Colon Carcinoma Metastatic in the Lung (tissue), 2 donors: ENCODE results near the genes YEATS2, POLR2H and EPHB3.

DNA sequence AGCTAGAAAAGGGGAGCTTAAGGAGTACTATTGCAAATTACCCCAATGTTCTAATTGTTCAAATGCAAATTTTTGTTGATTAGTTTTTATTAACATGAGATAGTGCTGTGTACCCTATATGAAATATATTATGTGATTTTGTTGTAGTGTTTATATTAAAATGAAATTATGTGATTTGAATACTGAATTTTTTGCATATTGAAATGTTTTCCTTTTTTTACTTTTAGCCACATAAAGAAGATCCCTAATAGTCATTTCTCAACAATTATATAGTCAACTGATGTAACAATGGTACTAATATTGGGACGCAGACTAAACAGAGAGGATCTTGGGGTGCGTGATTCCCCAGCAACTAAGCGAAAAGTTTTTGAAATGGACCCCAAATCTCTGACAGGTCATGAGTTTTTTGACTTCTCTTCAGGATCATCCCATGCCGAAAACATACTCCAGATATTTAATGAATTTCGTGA lies 14.7 kb downstream of the KLHL24 start:
- PRO-cap, 2 experiments: no peak in any of the 2 experiments

DNA sequence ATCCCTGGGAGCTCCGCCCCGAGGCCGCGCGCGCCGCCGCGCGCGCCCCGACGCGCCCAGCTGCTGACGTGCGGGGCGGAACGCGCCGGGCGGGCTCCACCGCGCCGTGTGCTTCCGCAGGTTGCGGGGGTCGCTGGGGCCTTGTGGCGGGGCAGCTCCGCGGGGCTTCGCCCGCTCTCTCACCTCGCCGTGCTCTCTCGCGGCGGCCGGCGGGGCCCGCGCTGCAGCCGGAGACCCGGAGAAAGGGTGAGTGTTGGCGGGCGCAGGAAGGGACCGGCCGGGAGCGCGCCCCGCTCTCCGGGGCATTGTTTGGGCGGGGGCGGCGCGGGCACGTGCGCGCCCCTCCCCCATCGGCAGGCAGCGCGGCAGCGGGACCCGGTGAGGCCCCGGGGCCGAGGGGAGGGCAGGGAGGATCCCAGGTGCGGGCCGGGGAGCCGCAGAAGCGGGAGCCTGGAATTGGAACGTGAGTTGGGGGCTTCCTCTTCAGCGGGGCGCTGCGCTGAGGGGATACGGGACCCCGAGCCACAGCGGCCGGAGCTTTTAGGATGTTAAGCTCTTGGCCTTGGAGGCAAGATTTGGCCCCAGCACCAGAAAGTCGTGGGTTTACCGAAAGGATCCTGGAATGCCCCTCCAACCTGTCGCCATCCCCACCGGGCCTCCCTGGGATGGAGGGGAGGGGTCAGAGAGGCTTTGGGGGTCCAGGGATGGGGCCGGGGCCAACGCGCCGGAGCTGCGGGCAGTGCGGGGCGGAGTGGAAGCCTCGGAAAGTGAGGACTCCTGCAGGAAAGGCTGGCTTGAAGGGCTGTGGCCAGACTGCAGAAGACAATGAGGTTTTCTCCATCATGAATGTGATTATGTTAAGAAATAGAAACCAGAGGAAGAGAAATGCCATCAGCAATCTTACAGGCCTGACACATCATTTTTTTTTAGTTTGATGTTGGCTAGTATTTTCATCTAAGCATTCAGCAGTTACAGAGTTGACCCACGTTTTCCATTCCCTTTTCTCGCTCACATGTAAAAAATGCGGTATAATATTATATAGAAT lies at the start of gene YEATS2:
Gene YEATS2 (plus strand): TSS at position 50 of the 1,045 bp plus-strand sequence.
- PRO-cap, 2 experiments: peak in 2 of 2 experiments; most common plus-strand start position 59 of the sequence (in 2); most common minus-strand start position 827 of the sequence (in 2)

DNA sequence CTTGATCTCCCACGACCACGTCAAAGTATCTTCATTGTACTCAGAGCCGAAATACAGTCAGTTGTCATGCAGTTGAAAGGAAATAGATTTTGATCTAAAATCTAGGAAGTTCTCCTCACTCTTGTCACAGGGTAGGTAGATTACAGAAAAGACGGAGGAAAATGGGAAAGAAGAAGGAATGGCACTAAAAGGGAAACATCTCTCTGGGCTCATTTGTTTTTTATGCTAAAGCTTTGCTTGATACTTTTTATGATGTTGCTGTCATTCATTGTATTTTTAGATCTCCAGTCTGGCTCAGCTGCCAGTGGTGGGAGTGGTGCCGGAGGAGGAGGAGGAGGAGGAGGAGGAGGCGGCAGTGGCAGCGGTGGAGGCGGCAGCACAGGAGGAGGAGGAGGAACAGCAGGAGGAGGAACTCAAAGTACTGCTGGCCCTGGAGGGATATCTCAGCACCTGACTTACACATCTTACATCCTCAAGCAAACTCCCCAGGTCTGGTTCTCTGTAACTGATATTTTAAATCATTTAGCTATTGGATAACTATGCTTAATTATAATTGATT lies 49.7 kb downstream of the MAP6D1 start:
- PRO-cap, 2 experiments: no peak in any of the 2 experiments

GRCh38 chr3:183783201-183783504 lies 42.2 kb downstream of the MAP6D1 start:
- PRO-cap, 2 experiments: no peak in any of the 2 experiments

DNA sequence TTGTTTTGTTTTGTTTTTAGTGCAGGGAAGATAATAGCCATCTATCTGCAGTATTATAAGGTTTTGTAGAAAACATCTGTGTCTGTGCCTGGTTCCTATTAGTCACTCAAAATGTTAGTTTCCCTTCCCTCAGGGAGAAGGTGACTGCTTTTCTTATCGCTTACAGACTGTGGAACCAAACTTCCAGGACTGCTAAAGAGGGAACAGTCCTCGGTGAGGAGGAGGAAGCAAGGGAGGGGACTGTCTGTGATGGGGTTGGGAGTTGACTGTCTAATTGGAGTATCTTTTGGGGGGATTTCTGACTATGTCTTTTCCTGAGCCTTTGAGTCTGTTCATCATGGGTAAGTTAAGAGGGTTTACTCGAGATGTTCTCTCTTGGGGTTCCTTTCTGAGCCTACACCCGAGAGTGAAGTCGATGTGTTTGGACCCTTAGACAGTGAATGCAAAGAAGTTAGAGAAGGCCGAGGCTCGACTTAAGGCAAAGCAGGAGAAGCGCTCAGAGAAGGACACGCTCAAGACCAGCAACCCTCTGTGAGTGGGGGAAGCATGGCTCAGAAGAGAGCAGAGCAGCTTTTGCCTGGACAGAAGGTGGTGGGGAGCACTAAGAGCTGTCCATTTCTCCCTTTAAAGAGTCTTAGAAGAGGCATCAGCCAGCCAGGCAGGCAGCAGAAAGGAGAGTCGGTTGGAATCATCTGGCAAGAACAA lies 1.4 kb downstream of the ABCF3 start:
- PRO-cap, 2 experiments: no peak in any of the 2 experiments

DNA sequence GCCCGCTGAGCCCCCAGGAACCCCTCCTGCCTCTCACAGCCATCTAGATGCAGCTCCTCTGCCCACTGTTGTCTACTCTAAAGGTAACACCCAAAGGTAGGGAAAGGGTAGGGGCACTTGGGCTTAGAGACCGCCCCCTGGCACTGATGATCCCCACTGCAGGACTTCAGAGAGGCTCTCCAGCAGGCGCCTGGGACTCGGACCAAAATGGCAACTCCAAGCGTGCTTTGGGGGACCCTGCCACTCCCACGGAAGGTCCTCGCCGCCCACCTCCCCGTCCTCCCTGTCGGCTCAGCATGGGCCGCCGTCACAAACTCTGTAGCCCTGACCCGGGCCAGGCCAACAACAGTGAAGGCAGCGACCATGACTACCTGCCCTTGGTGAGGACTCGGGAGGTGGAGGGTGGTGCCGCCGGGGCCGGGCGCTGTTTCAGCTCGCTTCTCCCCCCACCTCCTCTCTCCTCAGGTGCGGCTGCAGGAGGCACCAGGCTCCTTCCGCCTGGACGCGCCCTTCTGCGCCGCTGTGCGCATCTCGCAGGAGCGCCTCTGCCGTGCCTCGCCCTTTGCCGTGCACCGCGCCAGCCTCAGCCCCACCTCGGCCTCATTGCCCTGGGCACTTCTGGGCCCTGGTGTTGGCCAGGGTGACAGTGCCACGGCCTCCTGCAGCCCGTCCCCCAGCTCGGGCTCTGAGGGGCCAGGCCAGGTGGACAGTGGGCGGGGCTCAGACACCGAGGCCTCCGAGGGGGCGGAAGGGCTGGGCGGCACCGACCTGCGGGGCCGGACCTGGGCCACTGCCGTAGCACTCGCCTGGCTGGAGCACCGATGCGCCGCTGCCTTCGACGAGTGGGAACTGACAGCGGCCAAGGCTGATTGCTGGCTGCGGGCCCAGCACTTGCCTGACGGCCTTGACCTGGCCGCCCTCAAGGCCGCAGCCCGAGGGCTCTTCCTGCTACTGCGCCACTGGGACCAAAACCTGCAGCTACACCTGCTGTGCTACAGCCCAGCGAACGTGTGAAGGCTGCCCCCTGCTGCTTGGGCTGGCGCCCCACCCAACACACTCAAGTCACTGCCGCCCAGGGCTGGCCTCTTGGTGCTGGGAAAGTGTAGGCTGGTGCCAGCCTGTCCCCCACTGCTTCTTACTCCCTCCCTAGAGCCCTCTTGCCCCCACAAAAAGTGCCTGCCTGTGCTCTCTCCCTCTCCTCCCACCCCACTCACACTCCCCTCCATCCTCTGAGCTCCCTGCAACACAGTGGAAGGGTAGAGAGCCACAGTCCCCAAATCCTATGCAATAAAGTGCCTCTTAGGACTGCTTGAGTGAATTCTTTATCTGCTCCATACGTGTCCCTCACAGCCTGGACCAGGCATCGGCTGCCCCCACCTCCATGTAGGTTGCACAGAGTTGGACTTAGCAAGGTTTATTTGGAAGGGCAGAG lies 7.2 kb downstream of the ALG3 start:
- PRO-cap, 2 experiments: no peak in any of the 2 experiments

DNA sequence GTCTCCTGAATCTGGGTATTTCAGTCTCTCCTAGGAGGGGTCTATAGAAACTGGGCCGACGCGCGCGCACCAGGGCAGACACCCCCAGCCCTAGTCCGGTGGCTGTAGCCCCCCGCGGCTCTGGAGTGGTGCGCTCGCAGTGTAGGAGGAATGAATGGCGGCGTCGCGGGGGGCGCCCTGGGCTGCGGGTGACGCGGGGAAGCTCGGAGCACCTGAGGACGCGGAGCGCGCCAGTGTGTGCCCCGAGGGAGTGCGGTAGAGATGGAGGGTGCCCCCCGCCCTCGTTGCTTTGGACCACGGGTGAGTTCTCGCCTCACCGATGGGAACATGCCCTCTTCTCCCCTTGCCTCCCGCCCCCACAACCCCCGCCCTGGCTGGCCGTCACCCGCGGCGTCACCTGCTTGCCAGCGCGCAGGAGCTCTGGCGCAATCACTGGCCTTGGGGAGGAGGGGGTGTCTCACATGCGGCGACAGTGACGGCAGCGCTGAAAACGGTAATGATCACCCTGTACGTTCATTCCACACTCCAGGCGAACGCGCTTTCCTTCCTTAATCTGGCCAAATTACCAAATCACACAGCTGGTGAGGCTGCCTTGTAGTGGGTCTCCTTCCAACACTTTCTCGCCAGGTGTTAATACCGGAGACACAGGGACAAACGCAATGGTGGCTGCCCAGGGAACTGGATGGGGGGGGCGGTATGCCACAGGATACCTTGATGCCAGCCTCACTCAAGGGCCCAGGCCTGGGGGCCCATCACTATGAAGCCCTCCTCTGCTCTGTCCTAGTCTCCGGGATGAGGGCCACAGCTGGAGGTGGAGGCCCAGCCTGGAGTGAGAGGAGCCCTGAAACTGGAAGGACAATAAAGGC lies 1.2 kb upstream of the CAMK2N2 start:
- PRO-cap, 2 experiments: no peak in any of the 2 experiments

DNA sequence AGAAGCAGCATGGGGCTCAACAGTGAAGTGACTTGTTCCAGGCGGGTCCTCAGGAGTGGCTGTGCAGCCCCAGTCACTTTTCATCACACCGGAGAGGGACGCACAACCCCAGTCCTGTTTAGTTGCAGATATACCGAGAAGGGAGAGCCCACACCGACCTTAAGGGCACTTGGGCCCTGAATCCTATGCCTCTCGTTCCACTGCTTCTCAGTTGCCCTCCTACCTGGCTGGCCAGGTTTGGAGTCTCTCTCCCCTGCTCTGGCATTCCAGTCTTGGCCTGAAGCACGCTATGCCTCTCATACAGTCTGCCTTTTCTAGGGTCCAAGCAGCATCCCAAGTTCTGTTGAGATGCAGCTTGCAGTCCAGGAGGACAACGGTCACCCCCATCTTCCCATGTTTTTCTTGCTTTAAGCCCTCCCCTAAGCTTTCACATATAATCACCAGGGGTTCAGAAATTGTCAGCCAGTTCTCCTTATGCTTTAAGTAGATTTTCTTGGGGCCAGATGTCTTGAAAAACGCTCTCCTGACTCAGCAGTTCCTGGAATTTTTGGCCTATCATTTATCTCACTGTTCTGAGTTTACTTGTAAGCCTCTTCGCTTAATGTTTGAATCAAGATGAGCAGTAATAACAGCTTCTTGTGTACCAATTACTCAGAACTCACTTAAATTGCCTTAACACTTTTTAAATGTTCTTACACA lies 10.2 kb downstream of the FAM131A start:
- PRO-cap, 2 experiments: no peak in any of the 2 experiments

DNA sequence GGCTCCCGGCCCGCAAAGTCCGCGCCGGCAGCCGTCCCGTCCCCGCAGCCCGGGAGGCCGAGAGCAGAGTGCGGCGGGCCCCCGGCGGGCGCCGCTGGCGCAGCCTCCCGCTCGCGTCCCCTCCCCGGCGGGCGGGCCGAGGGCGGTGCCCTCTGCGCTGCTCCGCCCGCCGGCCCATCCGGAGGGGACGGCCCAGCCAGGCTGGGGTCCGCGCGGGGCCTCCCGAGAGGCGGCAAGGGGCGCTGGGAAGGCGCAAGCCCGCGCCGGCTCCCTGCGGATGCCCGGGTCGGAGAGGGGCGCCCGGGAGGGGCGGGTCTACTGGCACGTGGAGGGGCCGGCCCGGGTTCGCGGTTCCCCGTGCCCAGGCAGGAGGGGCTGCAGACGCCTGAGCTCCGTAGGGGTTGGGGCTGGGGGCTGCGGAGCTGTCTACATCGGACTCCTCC lies at the start of gene POLR2H:
Gene POLR2H (plus strand): TSS at position 177 of the 443 bp plus-strand sequence.
- PRO-cap, 2 experiments: peak in 2 of 2 experiments; most common plus-strand start position 199 of the sequence (in 1); most common minus-strand start position 51 of the sequence (in 1)

DNA sequence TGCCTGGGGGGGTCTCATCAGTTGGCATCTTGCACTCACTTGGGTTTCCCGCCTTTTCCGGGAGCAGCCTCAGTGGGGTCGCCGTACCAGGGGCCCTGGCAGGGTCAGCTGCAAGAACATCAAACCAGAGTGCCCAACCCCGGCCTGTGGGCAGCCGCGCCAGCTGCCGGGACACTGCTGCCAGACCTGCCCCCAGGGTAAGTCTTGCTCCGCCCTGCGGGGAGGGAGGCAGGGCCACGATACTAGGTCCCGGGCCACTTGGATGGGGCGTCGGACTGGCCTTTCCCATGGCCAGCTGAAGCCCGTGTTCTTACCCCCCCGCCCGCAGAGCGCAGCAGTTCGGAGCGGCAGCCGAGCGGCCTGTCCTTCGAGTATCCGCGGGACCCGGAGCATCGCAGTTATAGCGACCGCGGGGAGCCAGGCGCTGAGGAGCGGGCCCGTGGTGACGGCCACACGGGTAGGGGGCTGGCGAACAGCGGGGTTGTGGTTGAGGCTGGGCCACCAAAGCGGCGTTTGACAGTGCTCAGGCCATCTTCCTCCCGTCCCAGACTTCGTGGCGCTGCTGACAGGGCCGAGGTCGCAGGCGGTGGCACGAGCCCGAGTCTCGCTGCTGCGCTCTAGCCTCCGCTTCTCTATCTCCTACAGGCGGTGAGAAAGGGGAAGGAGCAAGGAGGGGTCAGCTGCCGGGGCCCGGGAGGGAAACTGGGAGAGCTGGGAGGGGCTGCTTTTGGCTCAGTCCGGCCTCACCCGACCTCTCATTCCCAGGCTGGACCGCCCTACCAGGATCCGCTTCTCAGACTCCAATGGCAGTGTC lies 1.5 kb downstream of the CHRD start:
- PRO-cap, 2 experiments: no peak in any of the 2 experiments

GRCh38 chr3:184382605-184383195 lies 2.8 kb downstream of the CHRD start:
- PRO-cap, 2 experiments: no peak in any of the 2 experiments

DNA sequence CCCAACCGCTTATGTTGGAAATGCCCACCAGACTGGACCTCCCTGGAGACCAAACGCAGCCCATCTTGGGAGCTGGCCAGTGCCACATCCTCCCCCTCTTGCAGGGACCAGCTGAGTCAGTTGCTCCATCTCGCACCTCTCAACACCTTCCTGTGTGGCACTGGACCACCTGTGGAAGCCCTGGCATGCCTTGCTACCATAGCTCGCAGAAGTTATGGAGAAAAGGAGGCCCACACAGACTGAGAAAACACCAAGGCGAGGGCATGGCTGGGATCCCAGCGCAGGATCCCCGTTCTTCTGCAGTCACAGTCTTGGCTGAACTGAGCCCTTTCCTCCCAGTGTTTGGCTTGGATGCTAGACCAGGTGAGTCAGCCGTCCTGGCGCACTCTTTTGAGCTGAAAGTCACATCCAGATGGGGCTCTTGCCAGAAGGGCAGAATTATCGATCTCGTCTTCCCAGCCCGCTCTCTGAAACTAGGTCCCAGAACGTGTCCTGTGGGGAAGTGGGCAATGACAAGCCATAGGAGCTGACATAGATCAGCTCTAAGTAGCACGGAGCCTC lies 46.9 kb downstream of the CHRD start:
- PRO-cap, 2 experiments: no peak in any of the 2 experiments

- PRO-cap, 2 experiments: no peak in any of the 2 experiments
Observed at GRCh38 chr3:184525268-184526412, 35.9 kb upstream of the EPHB3 start.

DNA sequence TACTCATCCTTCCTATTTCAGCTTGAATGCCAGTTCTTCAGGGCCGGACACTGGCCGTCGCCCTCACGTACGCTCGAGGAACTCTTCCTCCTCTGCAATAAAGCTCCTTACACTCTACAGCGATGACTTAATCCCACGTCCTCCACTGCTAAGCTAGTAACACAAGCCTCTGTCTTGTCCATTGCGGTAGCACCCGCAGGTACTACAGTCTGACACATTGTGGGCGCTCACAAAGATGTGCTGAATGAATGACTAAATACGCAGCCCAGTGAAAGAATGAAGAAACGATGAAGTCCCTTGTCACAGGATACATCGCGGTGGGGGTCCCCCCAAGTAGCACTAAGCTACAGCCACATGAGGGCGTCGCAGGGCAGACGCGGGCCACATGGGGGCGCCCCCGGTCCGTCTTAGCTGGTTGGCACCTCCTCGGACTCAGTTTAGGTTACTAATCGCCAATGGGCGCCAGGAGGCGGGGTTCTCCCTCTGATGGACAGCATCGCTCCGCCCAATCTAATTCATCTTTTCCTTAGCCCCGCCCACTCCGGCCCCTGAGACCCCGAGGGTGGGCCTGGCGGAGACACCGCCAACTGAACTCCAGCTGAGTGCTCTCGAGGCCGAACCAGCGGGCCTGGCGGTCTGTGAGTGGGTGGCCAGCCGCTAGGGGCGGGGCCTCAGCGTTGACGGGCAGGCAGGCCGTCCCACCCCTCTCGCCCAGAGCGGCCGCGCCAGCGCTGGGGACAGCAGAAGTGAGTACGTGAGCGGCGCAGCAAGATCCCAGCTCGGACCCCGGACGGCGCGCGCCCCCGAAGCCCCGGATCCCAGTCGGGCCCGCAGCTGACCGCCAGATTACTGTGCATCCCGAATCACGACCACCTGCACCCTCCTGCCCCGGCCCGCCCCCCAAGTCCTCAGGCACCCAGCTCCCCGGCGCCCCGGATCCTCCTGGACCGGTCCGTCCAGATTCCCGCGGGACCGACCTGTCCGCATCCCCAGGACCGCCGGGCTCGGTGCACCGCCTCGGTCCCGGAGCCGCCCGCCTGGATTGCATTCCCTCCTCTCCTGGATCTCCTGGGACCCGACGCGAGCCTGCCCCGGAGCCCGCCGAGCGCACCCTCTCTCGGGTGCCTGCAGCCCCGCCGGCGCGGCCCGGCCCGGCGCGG lies at the start of gene EPHB3:
Gene EPHB3 (plus strand): TSS at position 740 of the 1,160 bp plus-strand sequence.
- PRO-cap, 2 experiments: peak in 2 of 2 experiments; most common plus-strand start position 743 of the sequence (in 2); most common minus-strand start position 124 of the sequence (in 1)

DNA sequence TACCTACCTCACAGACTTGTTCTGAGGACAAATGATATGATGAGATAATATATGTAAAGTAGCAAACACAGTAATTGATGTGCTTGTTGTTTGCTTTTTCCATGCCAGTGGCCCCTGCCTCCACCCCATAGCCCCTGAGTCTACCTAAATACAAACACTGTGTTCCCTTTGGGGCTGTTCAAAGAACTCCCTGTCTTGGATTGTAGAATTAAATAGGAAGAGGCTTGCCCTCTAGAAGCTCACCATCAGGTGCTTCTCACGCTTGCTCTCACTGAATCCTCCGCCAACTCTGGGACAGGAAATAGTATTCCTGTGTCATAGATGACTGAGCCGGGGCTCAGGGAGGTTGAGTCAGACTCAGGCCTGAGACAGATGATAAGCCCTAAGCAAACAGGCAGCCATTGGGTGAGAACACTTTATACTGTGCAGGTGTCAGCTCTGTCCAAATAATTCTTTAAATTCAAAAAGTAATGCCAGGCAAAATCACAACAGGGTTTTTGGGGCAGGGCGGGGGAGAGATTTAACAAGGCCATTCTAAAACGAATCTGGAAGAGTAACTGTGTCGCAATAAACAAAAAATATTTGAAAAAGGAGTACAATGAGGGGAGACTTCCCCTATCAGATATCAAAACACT lies 58.9 kb downstream of the EPHB3 start:
- PRO-cap, 2 experiments: no peak in any of the 2 experiments

GRCh38 chr3:184747926-184748917 lies 36.4 kb upstream of the MAGEF1 start:
- PRO-cap, 2 experiments: peak in 1 of 2 experiments; most common minus-strand start chr3:184748237 (in 1)

GRCh38 chr3:184756792-184757968 lies 45.3 kb upstream of the MAGEF1 start:
- PRO-cap, 2 experiments: no peak in any of the 2 experiments

DNA sequence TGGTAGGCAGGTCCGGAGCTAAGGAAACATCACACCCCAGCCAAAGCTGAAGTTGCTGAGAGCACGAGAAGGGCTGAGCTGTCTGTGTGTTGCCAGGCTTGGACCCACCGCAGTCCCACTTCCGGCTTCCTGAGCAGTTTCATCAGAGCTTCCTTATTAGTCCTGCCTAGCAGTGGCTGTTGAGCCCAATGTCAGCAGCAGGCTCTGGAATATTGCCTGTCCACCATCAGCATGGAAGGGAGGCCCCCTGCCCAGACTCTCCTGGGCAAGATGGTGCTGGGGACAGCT lies 25.3 kb upstream of the VPS8 start:
- PRO-cap, 2 experiments: peak in 1 of 2 experiments; most common minus-strand start position 109 of the sequence (in 1)

GRCh38 chr3:184814103-184814778 lies 2.3 kb downstream of the VPS8 start:
- PRO-cap, 2 experiments: no peak in any of the 2 experiments

GRCh38 chr3:185078321-185078860 lies 74.5 kb downstream of the C3orf70 start:
- PRO-cap, 2 experiments: no peak in any of the 2 experiments